HEK293 (cell line): Measurements from ENCODE around the genes GPR17, LIMS2, POLR2D, AMMECR1L, PTPN18 and GPR148.

DNA sequence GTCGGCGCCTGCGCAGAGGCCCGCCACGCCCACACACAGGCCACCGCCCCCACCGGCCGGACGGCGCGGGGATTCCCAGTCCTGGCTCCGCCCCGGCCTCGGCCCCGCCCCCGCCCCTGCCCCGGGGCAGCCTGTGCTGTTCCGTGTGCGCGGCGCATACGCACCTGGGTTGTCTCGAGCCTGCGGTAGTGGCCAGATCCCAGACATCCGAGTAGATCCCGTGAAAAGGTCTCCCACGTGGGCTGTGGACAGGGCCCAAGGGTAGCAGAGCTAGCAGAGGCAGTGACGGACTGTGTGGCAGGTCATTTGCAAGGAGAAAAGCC, 270 bp upstream of the MAP3K2 start:
- PRO-cap: bidirectional peak, plus-strand start at position 172 of the sequence, minus-strand start outside the sequence
- RRBS, 2 experiments: under 1 to 2% methylated on average over 12 of the region's 28 CpGs

DNA sequence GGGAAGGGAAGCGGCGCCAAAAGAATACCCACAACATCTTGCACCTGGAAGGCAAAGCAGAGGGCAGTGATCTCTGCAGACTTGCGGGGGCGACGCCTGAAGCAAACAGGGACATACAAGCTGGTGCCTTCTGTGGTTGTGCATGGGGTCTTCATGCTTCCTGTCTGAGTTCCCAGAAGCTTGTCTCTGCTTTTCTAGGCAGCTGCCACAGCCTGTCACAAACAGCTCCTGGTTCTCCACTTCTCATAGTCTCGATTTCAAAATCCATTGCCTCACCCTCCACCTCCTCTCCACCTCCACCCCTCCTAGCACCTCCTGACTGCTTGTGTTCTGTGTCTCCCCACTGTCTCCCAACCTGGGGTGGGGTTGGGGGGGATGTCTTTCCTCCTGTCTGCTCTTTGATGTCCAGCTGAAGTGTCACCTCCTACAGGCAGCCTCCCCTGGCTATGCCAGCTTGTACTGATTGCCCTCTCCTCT, 1.7 kb upstream of the PROC start:
- PRO-cap: no peak
- RRBS, 2 experiments: no CpG with 5 or more reads among the region's 6 CpGs

DNA sequence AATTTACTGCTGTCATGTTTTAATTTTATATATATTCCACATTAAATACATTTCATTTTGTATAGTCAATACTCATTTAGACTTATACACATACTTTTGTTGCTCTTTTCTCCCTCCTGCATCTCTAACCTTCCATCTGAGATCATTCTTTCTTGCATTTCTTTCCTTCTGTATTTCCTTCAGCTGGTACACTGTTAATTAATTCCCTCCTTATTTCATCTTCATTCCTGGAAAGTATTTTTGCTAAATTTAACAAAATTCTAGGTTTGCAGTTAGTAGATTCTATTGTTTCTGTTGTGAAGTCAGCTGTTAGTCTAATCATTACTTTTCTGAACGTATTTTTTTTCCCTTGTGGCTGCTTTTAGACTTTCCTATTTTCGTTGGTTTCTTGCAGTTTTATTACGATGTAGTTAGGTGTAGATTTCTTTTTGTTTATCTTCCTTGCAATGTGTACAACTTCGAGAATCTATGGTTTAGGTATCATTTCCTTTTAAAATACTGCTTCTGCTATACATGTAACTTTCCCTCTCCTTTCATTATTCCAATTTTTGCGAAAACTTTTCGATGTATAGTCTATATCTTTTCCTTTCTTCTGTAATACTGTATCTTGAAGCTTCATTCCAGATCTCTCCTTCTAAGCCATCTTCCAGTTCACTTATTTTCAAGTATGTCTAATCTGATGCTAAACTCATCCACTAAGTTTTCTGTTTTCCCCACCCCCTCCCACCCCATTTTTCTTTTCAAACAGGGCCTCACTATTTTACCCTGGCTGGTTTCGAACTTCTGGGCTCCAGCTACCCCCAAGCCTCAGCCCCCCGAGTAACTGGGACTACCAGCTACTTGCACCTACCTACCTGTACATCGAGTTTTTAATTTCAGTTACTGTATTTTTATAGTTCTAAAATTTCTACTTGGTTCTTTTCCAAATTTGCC, 25.0 kb downstream of the IWS1 start:
- PRO-cap: no peak
- RRBS, 2 experiments: no CpG with 5 or more reads among the region's 9 CpGs

DNA sequence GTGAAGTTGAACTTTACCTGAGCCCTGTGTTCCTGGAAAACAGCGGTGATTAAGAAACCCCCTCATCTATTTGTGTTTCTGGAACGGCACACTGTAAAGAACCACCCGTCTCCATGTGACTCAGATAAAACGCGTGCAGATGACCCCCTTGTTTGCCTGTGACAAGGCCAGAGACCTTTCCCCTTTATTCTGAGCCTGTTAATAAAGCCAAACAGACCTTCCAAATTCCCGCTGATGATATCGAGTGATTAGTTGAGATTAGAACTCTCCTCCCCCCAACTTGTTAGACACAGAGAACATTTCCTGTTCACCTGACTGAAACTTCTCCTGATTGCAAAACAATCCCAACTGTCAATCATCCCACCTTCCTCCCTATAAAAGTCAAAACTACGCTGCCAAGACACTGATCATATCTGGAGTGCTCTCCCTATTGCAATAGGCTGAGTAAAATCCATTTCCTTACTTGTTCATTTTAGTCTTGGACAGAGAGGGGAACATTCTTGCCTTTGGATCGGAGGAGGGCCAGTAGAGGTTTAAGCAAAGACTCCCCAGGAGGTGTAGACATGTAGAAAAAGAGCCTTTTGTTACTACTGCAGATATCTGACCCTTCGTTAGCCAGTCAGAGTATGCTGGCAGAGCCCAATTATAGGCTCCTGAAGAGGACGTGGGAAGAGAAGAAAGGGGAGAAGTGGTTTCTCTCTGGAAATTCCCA, 937 bp upstream of the IWS1 start:
- PRO-cap: no peak
- RRBS, 2 experiments: no CpG with 5 or more reads among the region's 11 CpGs

GRCh38 chr2:127645728-127646515, at the start of gene GPR17:
TSS of gene GPR17 (plus strand) at chr2:127646153.
- PRO-cap: no peak
- RRBS, 2 experiments: no CpG with 5 or more reads among the region's 29 CpGs

- PRO-cap: bidirectional peak, plus-strand start at chr2:127675460, minus-strand start at chr2:127675465
- RRBS, 2 experiments: 3 to 43% methylated on average over 23 of the region's 50 CpGs
These were observed at the start of gene LIMS2 for GRCh38 chr2:127675366-127676048. TSS of gene LIMS2 (minus strand) at chr2:127675530.

- PRO-cap: unidirectional peak, plus-strand start at chr2:127857542; unidirectional peak, plus-strand start at chr2:127857886; bidirectional peak, plus-strand start at chr2:127858372, minus-strand start at chr2:127858124
- RRBS, 2 experiments: 1 to 3% methylated on average over 10 of the region's 88 CpGs
These were observed at the start of gene POLR2D for GRCh38 chr2:127857295-127858547. TSS of gene POLR2D (minus strand) at chr2:127858155.

GRCh38 chr2:127885731-127886611, at the start of gene AMMECR1L:
TSS of gene AMMECR1L (minus strand) at chr2:127885956.
- PRO-cap: bidirectional peak, plus-strand start at chr2:127885962, minus-strand start at chr2:127885993; bidirectional peak, plus-strand start at chr2:127886495, minus-strand start at chr2:127886027
- RRBS, 2 experiments: under 1% methylated on average over 8 to 11 of the region's 92 CpGs

- PRO-cap: no peak
- RRBS, 2 experiments: no CpG with 5 or more reads among the region's 16 CpGs
These were observed 37.0 kb downstream of the HS6ST1 start for GRCh38 chr2:128281423-128282377.

- PRO-cap: no peak
- RRBS, 2 experiments: 92% methylated on average over 4 of the region's 37 CpGs
These were observed 1.2 kb upstream of the HS6ST1 start for GRCh38 chr2:128319700-128320390.

DNA sequence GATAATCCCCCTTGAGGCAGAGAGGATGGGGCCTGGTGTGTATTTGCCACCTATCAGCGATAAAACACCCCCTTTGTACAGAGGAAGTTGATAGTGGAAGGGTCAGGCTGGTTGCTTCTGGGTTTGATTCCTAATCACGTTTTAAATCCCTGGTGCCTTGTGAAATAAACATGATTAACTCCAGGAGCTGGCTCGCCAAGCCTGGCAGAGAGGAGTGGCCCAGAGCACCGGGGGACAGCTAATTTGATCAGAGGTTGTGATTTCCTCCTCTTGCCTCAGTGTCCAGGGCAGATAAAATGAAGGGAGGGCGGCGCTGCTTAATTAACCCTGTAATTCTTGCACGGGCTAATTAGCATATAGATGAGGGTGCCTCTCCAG, 106.1 kb upstream of the HS6ST1 start:
- PRO-cap: no peak
- RRBS, 2 experiments: no CpG with 5 or more reads among the region's 7 CpGs

- PRO-cap: no peak
- RRBS, 2 experiments: 82 to 87% methylated on average over 3 to 4 of the region's 23 CpGs
These were observed 122.2 kb upstream of the HS6ST1 start for GRCh38 chr2:128440481-128441555.

GRCh38 chr2:128595069-128595580, 276.5 kb upstream of the HS6ST1 start:
- PRO-cap: no peak
- RRBS, 2 experiments: no CpG with 5 or more reads among the region's 9 CpGs

- PRO-cap: no peak
- RRBS, 2 experiments: no CpG with 5 or more reads among the region's 18 CpGs
These were observed 371.7 kb upstream of the HS6ST1 start for GRCh38 chr2:128690317-128690889.

DNA sequence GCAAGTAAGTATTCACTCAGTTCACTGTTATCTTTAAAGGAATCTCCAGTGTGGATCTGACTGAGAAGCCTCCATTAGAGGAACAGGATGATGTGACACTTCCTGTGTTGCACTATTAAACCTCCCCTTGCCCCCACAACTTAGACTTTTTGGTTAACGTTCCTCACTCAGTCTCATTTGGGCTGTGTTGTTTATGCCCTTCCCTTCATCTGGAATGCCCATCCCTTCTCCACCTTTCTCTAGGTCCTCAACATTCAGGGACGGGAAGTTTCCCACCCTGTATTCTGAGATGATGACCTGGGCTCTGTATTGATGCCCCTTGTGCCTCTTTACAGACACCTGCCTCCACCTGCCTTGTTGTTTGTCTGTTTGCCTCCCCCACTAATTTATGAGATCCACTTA, 536.1 kb upstream of the RAB6C start:
- PRO-cap: unidirectional peak, minus-strand start at position 86 of the sequence
- RRBS, 2 experiments: no CpG with 5 or more reads among the region's 2 CpGs

- PRO-cap: no peak
- RRBS, 2 experiments: no CpG with 5 or more reads among the region's 4 CpGs
These were observed 49.8 kb upstream of the RAB6C start for GRCh38 chr2:129929728-129930072.

- PRO-cap: no peak
- RRBS, 2 experiments: no CpG with 5 or more reads among the region's 23 CpGs
These were observed 528 bp upstream of the POTEF start for GRCh38 chr2:130129523-130129977.

GRCh38 chr2:130355555-130356344, at the start of gene PTPN18:
TSS of gene PTPN18 (plus strand) at chr2:130356056.
- PRO-cap: bidirectional peak, plus-strand start at chr2:130356056, minus-strand start at chr2:130356142; bidirectional peak, plus-strand start at chr2:130356282, minus-strand start at chr2:130356311
- RRBS, 2 experiments: 1 to 2% methylated on average over 53 of the region's 102 CpGs

DNA sequence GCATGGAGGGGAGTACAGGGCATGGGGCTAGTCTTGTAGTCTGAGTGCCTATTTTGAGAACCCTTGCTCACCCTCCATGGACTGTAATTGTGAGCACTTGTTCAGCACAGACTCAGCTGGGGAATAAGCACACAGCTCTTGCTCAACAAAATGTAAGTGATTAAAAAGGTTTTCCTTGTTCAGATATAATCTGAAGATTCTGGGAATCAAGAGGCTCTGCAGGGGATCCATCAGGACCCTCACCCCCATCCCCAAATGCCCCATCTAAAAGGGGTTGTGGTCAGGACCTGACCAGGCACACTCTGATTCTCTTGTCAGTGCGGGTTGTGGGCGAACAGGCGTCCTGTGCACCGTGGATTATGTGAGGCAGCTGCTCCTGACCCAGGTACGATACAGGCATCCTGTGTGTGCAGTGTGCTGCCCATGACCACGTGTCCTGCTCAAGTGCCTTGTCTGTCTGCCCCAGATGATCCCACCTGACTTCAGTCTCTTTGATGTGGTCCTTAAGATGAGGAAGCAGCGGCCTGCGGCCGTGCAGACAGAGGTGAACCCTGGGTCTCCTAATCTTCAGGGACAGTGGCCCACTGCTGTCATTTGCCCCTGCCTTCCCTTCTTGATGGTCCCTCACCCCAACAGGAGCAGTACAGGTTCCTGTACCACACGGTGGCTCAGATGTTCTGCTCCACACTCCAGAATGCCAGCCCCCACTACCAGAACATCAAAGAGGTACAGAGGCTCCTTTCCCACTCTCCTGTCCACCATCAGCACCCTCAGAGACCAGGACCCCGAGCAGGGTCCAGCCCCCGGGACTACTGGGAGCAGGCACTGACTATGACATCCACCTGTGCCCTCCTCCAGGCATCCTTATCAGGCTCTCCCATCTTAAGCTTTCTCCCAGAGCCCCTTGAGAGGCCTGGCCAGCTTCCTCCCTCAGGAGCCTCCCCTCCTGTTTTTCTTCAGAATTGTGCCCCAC, 14.7 kb downstream of the PTPN18 start:
- PRO-cap: no peak
- RRBS, 2 experiments: no CpG with 5 or more reads among the region's 12 CpGs

- PRO-cap: no peak
- RRBS, 2 experiments: no CpG with 5 or more reads among the region's 3 CpGs
These were observed at the start of gene GPR148 for GRCh38 chr2:130728821-130729263. TSS of gene GPR148 (plus strand) at chr2:130729070.